Helper T cell (primary cell): Measurements from ENCODE around the genes SOD1 and HUNK.

DNA sequence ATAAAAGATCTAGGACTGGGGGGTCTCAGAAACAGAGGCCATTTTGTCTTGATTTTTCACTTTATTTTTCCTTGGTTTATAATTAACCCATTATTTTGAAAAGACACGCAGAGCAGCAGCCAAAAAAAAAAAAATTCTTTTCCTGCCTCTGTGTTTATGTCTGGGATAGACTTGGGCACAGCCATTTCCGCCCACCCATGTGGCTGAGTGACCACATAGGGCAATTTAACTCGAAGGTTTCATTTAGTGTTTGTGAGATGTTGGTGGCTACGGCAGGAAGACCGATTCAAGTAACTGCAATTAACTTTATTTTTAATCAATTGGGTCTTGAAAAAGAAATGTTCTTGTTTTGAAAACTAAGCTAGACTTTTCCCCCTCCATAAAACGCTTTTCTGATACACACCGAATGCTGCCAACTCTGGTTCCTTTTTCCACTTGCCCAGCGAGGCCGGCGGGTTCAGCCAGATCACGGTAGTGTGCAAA is 97.3 kb upstream of the KRTAP19-8 start:
- PRO-cap, 2 experiments = no peak in any of the 2 experiments

DNA sequence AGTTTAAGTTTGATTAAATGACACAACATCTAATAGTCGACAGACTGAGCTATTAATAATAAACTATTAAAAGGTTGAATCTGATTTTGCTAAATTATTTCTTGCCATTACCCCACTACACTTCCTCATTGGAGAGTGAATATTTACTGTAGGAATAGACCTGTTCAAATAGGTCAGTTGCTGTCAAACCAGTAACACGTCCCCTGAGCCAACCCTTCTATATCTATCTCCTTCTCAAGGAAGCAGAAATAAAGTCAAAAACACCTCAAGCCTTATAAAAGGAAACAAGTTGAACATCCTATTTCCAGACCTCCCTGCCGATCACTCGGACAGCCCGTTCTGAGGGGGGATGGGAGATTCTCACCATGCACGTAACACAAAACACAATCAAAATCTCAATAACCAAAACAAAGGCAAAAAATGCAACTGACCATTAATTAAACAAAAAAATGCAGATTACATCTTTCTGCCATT is 121.5 kb upstream of the KRTAP19-8 start:
- PRO-cap, 2 experiments = no peak in any of the 2 experiments

- PRO-cap, 2 experiments = no peak in any of the 2 experiments
Observed at GRCh38 chr21:31293811-31294506, 50.1 kb downstream of the TIAM1 start.

GRCh38 chr21:31410736-31411188 is 66.7 kb upstream of the TIAM1 start:
- PRO-cap, 2 experiments = peak in 1 of 2 experiments; most common plus-strand start chr21:31410919 (in 1)

DNA sequence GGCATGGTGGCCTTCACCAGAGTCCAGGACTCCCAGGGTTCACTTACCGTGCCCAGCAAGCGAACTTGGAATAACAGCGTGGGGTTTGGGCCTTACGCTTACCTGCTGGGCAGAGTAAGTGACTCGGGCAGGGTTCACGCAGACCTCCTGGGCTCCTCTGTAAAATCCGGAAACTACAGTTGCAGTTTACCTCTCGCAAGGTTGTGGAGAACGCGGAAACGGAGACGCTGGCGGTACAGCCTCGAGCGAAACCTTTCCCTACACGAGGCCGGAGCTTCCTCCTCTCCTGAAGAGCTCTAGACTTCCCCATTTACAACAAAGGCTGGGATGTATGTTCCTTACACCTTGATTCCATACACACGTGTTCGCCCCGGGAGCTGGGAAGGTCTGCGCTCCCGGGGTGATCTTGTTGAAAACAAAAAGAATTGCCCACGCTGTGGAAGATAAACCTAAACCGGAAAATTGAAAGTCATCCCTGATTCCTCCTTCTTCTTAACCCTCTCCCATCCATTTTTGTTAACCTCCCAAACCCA is 99.6 kb upstream of the SOD1 start:
- PRO-cap, 2 experiments = peak in 1 of 2 experiments; most common plus-strand start position 184 of the sequence (in 1); most common minus-strand start position 159 of the sequence (in 1)

DNA sequence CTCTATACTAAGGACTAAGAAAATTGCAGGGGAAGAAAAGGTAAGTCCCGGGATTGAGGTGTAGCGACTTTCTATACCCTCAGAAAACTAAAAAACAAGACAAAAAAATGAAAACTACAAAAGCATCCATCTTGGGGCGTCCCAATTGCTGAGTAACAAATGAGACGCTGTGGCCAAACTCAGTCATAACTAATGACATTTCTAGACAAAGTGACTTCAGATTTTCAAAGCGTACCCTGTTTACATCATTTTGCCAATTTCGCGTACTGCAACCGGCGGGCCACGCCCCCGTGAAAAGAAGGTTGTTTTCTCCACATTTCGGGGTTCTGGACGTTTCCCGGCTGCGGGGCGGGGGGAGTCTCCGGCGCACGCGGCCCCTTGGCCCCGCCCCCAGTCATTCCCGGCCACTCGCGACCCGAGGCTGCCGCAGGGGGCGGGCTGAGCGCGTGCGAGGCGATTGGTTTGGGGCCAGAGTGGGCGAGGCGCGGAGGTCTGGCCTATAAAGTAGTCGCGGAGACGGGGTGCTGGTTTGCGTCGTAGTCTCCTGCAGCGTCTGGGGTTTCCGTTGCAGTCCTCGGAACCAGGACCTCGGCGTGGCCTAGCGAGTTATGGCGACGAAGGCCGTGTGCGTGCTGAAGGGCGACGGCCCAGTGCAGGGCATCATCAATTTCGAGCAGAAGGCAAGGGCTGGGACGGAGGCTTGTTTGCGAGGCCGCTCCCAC is at the start of gene SOD1:
Gene SOD1, plus strand, starts transcription at position 532 of the 722 bp plus-strand sequence.
- PRO-cap, 2 experiments = peak in 2 of 2 experiments; most common plus-strand start position 529 of the sequence (in 2); most common minus-strand start position 192 of the sequence (in 1)

DNA sequence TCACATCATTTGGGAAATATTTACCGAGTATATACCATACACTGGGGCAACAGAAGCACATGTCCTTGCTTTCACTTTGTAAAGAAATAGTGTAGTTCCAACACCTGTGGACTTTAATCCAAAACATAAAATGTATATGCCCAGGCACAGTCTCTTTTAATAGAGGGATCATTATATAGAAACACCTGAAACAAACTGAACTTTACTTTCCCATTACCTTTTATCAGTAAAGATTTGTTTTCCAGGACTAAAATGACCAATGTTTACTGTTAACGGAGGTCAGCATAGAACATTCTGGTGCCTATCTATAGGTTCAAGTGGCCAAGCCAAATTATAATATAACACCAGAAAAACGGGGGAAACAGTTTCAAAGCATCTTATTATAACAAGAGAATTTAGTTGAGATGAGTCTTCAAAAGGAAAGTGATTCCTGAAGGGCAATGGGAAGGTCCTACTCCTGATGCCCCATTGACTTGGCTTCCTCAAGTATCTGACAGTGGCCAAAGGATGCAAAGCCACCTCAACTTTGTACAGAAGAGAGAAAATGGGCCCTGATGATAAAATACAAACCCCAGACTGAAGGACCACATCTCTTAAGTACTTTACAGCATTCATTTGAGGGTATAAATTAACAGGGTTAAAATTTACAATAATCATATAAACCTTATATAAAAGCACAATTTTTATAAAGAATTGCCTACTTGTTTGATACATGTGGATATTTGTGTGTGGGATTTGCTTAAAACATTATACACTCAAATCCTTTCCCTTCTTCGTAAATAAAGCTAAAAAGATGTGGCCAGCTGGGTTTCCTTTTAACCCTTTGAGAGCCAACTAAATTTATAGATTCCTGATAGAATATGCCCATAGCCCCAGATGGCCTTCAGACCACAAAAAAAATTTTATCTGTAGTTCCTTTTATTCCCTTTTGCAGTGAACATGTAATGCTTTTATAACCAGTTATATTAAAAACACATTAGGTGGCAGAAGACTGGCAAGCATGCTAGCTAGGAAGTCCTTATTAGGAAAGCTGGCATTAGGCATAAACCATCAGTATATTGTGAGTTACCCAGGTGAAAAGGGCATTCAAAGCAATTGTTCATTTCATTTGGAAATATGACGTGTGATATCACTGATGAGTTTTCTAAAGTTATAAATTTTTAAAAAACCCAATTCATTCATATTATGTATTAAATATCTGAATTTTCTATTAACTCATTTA is 14.6 kb downstream of the SOD1 start:
- PRO-cap, 2 experiments = no peak in any of the 2 experiments

GRCh38 chr21:31714045-31714716 is 17.7 kb downstream of the SCAF4 start:
- PRO-cap, 2 experiments = no peak in any of the 2 experiments

- PRO-cap, 2 experiments = no peak in any of the 2 experiments
Observed at GRCh38 chr21:31728727-31729553, 3.0 kb downstream of the SCAF4 start.

- PRO-cap, 2 experiments = no peak in any of the 2 experiments
Observed at GRCh38 chr21:31865886-31866430, 6.9 kb upstream of the HUNK start.

DNA sequence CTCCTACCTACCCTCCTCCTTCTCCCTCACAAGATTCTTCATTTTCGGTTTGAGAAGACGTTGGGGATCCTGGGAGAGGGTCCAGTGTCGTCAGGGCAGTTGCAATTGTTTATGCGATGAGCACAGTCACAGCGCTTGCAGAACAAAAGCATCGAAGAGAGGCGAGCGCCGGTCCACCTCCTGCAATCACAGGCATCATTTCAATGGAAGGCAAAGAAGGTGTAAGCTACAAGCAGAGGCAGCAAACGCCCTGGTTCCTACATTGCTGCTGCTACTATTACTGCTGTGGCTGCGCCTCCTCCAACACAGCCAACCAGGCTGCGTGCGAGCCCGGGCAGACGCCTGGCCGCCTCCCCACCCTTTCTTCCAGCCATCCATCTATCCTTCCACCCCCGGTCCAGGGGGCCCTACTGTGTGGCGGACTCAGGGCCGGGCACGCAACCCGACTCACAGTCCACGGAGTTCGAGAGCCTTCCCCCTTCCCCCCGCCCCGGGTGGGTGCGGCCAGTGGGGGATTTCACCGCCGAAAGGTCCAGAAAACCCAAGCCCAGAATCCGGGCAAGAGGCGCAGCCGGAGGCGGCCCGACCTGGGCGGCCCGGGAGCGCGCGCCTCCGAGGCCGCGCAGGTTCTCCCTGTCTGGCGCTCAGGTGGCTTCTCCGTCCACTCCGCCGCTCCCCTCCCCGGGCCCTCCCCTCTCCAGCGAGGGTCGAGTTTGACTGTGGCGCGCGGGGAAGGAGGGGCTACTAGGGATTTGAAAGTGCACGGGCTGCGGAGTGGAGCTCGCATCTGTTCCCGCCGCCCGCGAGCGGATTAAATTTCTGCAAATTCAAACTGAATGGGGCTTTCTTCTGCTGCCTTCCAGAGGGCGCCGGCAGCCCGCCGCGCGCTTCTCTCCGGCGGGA is at the start of gene HUNK:
Gene HUNK, plus strand, starts transcription at position 744 of the 903 bp plus-strand sequence.
- PRO-cap, 2 experiments = no peak in any of the 2 experiments

GRCh38 chr21:31873180-31873696 is 418 bp downstream of the HUNK start:
- PRO-cap, 2 experiments = no peak in any of the 2 experiments

- PRO-cap, 2 experiments = no peak in any of the 2 experiments
Observed at GRCh38 chr21:32246427-32246889, 32.4 kb downstream of the MIS18A start.

- PRO-cap, 2 experiments = no peak in any of the 2 experiments
Observed at GRCh38 chr21:32381452-32381997, 11.3 kb downstream of the URB1 start.

GRCh38 chr21:32475220-32475715 is 62.8 kb downstream of the EVA1C start:
- PRO-cap, 2 experiments = no peak in any of the 2 experiments

DNA sequence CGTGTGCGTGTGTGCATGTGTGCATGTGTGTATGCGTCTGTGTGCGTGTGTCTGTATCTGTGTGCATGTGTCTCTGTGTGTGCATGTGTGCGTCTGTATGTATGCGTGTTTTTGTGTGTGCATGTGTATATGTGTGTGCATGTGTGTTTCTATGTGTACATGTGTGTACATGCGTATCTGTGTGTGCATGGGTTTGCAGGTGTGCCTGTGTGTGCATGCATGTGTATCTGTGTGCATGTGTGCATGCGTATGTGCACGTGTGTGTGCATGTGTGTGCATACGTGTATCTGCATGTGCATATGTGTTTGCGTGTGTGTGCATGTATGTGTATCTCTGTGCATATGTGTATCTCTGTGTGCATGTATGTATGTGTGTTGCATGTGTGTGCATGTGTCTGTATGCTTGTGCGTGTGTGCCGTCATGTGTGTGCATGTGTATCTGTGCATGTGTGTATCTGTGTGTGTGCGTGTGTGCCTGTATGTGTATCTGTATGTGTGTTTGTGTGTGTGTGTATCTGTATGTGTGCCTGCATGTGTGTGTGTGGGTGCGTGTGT is 77.8 kb downstream of the TCP10L start:
- PRO-cap, 2 experiments = no peak in any of the 2 experiments

GRCh38 chr21:32508077-32508507 is 77.2 kb downstream of the TCP10L start:
- PRO-cap, 2 experiments = no peak in any of the 2 experiments

- PRO-cap, 2 experiments = no peak in any of the 2 experiments
Observed at GRCh38 chr21:32514496-32515344, 70.6 kb downstream of the TCP10L start.

DNA sequence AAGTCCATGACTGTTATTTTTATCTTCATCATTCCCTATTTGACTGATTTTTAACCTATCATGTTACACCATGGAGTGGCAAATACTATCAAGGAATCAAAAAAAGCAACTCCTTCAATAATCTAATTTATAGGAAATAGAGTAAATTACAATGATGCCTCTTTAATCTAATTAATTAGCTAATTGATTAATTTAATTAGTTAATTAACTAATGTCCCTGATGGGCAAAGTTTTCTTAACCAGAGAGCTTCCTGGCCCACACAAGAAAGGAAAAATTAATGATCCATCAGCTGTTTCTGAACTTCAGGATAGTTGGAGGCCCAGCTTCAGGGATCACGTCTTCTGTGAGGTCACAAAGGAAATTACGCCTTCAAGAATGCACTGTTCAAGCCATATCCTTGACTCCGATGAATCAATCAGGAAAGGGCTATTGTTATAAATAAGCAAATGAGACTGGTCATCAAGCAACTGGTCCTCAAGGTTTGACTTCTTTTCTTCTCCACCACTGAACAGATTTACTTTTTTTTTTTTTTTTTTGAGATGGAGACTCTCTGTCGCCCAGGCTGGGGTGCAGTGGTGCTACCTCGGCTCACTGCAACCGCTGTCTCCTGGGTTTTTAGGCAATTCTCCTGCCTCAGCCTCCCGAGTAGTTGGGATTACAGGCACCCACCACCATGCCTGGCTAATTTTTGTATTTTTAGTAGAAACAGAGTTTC is 40.7 kb downstream of the TCP10L start:
- PRO-cap, 2 experiments = no peak in any of the 2 experiments

GRCh38 chr21:32569233-32570193 is 15.8 kb downstream of the TCP10L start:
- PRO-cap, 2 experiments = peak in 1 of 2 experiments; most common plus-strand start chr21:32569316 (in 1); most common minus-strand start chr21:32569742 (in 1)